ENCODE data around the gene DIPK1A.

DNA sequence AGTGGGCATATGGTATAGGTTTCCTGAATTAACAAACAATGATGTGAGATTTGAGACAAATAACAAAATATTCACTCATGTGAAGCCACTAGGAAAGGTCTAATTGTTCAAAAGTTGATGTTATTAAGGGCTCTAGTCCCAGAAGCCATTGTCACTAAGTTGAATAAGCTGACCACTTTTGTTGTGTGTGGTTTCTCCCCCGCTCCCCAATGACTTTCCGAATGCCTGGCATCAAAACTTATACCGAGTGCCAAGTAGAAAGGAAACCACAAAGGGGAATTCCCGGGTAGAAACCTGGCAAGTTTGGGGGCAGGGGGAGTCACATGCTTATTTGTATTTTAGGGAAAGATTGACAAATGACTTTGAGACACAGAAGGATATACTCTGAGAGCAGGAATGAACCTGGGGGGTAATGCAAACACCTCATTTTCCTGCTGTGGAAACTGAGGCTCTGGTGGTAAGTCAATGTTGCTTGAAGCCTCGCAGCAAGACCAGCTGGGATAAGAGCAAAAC, 154.1 kb downstream of the TGFBR3 start:
- PRO-cap = no peak

- PRO-cap = no peak
Observed at GRCh38 chr1:91735096-91735652, 150.8 kb downstream of the TGFBR3 start.

GRCh38 chr1:91745852-91746409, 140.0 kb downstream of the TGFBR3 start:
- PRO-cap = no peak

DNA sequence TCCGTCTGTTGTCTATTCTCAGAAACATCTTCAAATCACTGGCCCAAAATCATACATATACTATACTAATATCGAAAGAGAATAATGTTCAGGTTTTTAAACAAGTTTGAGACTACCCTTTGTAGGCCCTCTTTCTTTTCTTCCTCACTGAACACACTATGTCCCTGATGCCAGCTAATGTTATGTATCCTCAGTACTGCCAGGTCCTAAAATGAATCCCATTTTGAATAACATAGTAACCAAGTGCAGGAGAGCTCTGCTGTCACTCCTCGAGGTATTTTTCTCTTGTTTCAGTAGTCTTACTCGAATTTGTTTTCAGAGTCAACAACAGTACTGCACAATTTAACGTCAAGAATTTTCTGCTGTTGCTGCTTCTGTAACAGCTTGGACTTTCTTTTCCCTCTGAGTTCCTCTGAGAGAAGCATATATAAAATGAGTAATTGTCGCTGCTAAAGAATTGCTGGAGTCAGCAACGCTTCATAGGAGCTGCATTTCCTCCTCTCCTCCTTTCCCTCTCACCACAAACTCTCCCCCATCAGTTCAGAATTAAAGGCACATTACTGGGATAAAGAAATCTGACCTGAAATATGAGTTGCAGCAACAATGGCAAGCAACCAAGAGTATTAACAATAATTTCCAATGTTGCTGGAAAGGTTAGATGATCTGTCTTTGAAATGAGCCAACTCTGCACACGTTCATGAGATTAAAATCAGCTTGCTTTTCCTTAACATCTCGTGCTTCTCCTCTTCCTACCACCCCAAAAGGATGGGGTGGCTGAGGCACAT, 90.5 kb downstream of the TGFBR3 start:
- PRO-cap = no peak

GRCh38 chr1:91816016-91816517, 69.9 kb downstream of the TGFBR3 start:
- PRO-cap = no peak

DNA sequence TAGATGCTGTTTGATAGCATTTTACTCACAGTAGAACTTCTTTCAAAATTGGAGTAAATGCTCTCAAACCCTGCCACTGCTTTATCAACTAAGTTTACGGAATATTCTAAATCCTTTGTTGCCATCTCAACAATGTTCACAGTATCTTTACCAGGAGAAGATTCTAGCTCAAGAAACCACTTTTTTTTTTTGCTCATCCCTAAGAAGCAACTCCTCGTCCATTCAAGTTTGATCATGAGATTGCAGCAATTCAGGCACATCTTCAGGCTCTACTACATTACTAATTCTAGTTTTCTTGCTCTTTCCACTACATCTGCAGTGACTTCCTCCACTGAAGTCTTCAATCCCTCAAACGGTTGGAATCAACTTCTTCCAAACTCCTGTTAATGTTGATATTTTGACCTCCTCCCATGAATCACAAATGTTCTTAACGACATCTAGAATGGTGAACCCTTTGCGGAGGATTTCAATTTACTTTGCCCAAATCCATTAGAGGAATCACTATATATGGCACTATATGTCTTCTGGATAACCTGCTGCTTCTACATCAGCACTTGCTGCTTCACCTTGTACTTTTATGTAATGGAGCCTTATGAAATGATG, 55.5 kb upstream of the GFI1 start:
- PRO-cap = no peak

GRCh38 chr1:92694273-92694586, 90.7 kb downstream of the EVI5 start:
- PRO-cap = no peak

DNA sequence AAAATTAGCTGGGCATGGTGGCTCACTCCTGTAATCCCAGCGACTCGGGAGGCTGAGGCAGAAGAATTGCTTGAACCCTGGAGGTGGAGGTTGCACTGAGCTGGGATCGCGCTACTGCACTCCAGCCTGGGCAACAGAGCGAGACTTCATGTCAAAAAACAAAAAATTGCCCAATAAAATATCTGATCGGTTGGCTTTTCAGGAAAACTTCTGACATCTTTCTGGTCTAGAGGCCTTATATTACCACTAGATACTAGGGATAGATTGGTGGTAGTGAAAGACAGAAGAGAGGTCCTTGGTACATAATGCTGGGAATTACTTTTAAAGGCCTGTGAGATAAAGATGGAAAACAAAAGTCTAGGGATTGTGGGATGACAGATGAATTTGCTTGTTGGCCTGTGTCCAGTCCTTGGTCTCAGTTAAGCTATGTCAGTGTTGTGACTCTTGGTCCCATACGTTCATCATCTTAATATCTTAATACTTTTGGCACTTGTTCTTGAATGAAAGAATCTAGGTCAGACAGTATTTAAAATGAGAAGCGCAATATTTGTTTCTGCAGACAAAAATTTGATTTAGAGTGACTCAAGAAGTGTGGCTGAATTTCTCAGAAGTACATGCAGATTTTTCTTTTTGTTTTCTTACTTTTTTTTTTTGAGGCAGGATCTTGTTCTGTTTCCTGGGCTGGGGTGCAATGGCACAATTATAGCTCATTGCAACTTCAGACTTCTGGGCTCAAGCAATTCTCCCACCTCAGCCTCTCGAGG, 7.5 kb downstream of the RPL5 start:
- PRO-cap = no peak

GRCh38 chr1:92956977-92957585, 4.2 kb downstream of the DIPK1A start:
- PRO-cap = no peak

- PRO-cap = unidirectional peak, plus-strand start at chr1:92961043; bidirectional peak, plus-strand start at chr1:92961130, minus-strand start at chr1:92961103; bidirectional peak, plus-strand start at chr1:92961313, minus-strand start at chr1:92961206; bidirectional peak, plus-strand start at chr1:92961412, minus-strand start at chr1:92961462; bidirectional peak, plus-strand start at chr1:92961583, minus-strand start at chr1:92961659; bidirectional peak, plus-strand start at chr1:92961863, minus-strand start at chr1:92961848
Observed at GRCh38 chr1:92960999-92961917, at the start of gene DIPK1A. TSS of gene DIPK1A (minus strand) at chr1:92961462.

DNA sequence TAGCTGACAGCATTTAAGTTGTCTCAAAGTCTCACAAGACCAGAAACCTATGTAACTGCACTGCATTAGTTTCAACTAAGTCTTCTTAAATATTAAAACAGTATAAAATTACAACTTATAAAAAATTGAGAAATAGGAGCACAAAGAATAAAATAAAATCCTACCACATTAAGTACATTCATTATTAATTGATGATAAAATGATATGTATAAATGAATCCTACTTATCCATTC, 22.7 kb upstream of the MTF2 start:
- PRO-cap = no peak

DNA sequence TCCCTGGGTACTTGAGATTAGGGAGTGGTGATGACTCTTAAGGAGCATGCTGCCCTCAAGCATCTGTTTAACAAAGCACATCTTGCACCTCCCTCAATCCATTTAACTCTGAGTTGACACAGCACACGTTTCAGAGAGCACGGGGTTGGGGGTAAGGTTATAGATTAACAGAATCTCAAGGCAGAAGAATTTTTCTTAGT, 68.3 kb upstream of the DR1 start:
- PRO-cap = unidirectional peak, minus-strand start at position 110 of the sequence

DNA sequence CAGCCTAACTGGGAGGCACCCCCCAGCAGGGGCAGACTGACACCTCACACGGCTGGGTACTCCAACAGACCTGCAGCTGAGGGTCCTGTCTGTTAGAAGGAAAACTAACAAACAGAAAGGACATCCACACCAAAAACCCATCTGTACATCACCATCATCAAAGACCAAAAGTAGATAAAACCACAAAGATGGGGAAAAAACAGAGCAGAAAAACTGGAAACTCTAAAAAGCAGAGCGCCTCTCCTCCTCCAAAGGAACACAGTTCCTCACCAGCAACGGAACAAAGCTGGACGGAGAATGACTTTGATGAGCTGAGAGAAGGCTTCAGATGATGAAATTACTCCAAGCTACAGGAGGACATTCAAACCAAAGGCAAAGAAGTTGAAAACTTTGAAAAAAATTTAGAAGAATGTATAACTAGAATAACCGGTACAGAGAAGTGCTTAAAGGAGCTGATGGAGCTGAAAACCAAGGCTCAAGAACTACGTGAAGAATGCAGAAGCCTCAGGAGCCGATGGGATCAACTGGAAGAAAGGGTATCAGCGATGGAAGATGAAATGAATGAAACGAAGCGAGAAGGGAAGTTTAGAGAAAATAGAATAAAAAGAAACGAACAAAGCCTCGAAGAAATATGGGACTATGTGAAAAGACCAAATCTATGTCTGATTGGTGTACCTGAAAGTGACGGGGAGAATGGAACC, 62.5 kb downstream of the FNBP1L start:
- PRO-cap = no peak

- PRO-cap = no peak
Observed at GRCh38 chr1:93554699-93555122, 106.8 kb downstream of the FNBP1L start.

DNA sequence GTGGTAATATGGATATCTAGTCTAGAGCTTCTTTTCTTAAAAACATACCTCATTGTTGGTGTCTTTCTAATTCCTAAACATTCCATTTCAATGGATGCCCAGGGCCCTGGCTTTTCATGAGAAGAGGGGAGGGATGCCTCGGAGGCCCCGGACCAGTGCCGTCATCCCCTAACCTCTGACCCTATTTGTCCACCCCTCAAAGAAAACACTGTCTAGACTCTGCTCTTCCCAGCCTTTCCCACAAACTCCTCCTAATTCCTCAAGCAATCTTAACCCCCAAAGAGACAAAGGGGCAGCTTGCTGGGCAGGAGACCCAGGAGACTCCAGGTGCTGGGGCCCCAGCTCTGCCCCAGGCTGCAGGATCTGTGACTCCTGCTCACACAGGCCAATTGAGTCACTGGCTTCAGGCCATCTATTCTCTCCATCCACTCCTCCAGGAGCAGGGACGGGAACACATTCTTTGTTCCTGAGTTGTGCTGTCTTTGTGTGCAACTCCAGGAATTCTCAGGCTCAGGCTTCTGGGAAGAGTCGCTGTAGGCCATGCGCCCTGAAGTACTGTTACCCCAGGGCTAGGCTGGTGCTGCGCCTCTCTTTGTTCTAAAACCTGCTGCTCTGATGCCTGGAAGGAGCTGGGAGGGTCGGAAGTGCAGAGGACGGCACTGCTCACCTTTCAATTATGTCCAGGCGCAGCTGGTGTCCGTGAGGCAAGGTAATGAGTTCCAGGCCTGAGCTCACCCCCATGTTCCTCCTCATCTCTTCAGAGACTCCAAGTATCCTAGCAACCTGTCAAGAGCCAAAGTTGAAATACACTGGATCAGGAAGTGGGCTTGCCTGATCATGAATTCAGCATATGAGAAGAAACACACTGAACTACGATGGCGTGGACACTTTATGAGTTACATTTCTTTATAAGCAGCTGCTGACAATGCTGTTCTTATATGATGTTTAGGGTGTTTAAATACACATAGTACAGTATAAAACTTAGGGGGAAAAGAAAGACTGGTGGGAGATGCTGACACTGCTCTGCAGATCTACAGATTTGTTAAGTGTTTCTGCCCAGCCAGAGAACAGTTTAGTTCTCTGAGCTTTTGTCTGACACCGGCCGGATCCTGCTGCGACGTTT, 105.9 kb downstream of the BCAR3 start:
- PRO-cap = no peak

DNA sequence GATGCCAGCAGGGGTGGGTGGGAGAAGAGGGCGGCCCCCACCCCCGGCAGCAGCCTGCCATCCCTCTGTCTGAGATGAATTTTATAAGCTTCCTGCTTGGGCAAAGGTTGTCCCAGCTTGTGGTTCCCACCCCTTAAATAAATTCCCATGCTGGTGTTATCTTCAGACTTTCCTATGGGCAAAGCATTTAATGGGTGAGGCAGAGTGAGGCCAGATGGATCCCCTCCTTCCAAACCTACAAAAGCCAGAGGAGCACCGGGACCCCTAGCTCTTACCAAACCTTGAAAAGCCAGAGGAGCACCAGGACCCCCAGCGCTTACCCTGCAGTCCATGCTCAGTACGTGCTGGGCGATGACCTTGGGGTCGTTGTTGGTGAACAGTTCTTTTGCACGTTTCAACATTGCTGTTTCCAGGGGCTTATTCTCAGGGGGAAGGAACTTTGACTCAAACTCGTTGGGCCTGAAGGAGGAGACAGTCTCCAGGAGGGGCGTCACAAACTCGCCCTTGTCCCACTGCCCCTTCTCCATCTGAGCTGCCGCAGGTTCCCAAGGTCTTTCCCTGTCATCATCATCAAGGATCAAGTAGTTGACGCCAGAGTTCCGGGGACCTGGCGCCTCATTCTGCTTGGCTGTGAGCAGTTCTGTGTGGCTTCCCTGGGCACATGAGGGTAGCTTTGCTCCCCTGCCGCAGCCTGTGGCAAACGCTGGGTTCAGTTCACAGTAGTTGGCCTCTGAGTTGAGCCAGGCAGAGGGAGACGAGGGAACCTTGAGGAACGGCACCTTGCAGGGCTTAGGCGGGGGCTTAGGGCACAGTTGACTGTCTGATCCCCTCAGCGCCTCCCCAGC, 99.4 kb downstream of the BCAR3 start:
- PRO-cap = no peak

DNA sequence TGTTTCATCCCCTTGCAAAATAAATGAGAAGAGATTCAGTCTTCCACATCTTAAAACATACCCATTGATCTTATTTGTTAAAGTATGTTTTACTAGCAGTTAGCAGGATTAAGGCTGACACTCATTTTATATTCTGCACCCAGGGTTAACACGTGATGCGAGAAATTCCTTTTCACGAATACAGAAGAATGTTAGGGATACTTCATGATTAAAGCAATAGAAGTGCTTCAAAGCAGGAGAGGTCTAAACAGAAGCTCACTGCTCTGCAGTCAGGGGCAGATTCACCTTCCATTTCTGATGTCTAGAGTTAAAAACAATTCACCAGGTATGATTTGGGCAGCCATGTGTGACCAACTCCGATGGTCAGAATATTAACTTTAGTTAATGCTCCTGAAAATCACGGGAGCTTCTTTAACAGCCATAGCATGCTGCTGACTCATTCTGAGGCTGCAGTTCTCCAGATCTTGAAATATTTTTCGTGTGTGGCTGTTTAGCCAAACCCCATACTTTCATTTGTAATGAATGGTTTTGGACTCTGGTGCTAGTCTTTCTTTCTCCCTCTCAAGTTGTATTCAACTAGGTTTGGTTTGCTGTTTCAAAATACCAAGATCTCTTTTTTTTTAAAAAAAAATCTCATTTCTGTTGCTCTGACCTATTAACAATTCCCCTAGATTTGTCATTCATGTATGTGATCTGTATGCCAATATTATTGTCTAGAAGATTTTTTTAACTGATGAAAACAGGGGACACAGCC, 19.6 kb downstream of the BCAR3 start:
- PRO-cap = no peak

- PRO-cap = no peak
Observed at GRCh38 chr1:93662654-93663473, 18.8 kb downstream of the BCAR3 start.

DNA sequence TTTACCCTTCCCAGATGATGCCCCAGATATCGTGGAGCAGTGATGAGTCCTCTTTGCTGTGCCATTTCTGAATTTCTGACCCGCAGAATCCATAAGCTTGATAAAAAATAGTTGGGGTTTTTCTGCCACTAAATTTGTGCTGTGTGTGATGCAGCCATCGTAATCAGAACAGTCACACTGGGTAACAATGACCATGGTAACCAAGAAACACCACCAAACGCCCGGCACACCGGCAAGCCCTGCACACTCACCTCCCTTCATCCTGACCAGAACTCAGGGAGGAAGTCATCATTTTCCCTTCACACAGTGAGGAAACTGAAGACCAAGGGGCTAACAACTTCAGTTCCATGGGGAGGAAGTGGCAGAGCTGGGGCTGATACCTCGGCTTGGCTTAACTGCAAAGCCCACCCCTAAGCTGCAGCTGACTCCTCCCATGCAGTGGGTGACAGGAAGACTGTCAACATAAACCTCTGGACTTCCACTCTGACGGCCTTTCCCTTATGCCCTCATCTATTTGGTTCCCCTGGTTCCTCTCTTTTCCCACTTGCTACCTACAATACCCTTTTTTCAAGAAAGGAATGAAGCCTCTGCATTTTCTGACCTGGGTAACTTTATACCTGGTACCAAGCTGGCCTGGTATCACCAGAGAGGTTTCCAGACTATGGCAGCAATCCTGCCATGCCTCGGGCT, 69.4 kb upstream of the BCAR3 start:
- PRO-cap = no peak

- PRO-cap = no peak
Observed at GRCh38 chr1:93875569-93875866, 3.5 kb downstream of the DNTTIP2 start.

Measured in neuron (in vitro differentiated cells).